ENCODE measurements around a stretch of chr5.

- PRO-cap: no peak
These were observed 40.2 kb upstream of the TNFAIP8 start for GRCh38 chr5:119315501-119316212.

GRCh38 chr5:119360977-119361662 is 5.3 kb downstream of the TNFAIP8 start:
- PRO-cap: no peak

GRCh38 chr5:119400211-119400705 is 44.4 kb downstream of the TNFAIP8 start:
- PRO-cap: no peak

DNA sequence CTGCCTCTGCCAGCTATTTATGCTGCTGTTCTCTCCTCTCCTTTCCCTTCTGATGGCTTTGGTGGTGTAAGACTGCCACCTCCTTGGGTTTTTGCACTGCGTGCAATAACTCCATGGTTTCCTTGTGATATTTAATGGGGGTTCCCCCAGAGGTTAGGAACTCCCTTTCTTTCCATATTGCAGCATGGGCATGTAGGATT is 24.0 kb upstream of the HSD17B4 start:
- PRO-cap: no peak

DNA sequence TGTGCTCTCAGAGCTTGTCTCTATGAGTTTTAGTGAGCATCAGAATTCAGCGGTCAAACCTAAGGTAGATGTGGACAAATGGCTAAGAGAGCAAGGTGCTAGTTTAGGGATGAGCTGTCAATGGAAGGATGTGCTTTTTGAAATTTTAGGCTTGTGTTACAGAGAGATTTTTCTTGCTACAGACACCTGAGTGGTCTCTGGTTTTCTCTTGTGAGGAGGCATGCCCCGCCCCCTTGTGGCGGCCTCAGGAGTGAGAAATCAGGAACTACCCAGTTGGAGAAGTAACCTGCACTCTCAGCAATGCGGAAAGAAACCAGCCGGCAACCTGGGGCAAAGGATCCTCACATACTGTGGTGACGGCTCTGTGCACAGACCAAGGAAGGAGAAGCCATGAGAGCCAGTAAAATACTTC is 16.9 kb upstream of the HSD17B4 start:
- PRO-cap: no peak

GRCh38 chr5:122126149-122126777 is 3.1 kb upstream of the ZNF474 start:
- PRO-cap: no peak

DNA sequence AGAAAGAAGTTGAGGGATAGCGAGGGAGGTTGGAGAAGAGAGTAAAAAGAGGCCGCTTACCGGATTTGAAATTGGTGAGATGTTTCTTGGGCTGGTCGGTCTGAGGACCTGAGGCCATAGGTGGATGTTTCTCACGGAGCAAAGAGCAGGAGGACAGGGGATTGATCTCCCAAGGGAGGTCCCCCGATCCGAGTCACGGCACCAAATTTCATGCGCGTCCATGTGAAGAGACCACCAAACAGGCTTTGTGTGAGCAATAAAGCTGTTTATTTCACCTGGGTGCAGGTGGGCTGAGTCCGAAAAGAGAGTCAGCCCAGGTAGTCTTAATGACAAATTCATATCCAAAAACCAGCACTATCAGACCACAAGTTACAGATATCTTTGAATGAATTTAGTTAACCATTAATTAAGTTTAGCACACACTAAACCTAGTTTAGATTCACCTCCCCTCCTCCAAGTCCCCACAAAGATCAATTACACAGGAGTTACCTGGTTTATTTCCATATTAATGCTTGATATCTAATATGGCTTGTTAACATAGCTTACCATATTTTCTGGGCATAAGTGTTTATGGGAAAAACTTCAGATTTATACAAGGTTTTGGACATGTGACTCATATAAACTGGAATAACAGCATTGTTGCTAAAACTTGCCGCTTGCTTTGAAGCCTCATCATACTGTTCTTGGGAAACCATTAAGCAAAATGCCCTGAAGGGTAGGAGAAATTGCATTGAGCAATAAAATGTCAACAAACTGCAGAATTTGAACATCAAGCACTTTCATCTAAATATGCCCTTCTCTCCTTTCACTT is 166.7 kb downstream of the SNCAIP start:
- PRO-cap: no peak

DNA sequence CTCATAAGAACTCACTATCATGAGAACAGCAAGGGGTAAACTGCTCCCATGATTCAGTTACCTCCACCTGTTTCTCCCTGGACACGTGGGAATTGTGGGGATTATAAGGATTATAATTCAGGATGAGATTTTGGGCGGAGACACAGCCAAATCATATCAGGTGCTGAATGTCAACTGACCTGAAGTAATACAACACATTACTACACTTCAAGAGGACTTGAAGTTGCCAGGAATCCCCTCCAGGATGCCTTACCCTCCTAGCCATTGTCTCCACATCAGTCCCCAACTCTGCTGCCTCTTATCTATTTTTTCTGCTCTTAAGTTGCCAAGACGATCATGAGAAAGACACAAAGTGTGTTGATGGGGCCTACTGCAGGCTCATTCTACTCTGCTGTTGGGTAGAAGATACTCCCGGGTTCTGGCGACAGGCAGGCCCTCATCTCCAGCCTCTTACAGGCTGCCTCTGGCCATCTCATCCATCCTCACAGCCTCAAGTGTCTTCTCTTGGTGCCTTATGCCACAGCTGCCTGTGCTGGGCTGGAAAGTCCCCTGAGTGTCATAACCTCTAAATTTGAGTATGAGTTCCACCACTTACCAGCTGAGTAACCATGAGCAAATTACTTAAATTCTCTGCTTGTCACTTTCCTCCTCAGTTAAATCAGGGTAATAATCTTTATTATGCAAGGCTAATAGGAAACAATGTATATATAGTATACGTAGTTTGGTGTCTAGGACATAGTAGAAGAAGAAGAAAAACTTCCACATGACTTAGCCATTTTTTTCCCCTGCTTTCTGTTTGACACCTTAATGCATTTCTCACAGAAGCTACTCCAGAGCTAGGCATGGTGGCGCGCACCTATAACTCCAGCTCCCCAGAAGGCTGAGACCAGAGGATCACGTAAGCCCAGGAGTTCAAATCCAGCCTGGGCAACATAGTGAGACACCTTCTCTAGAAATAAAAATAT is 73.1 kb upstream of the SNX2 start:
- PRO-cap: no peak

- PRO-cap: no peak
These were observed 91.6 kb downstream of the CSNK1G3 start for GRCh38 chr5:123603356-123604125.

DNA sequence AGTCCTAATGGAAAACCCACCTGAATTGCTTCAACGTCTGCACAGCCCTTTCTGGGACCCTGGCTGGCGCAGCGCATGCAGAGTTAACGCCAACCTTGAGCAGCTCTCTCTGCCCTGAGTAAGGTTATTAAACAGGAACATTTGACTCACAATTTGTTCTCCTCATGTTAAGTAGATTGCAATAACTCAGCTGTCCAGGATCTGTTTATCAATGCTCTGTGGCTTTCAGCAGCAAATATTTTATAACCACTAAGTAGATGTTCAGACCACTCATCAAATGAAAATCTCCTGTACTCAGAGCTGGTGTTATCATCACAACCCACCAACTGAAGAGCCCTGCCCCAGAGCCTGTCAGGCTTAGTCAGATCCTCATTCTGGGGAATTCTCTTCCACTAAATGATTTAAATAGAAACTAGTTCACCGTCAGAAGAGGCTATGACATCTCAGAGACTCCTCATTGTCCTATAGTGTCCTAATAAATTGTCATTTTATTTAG is 403.0 kb downstream of the ZNF608 start:
- PRO-cap: no peak

GRCh38 chr5:124605364-124605822 is 141.0 kb downstream of the ZNF608 start:
- PRO-cap: no peak

- PRO-cap: no peak
These were observed 105.3 kb downstream of the ZNF608 start for GRCh38 chr5:124641140-124641526.

DNA sequence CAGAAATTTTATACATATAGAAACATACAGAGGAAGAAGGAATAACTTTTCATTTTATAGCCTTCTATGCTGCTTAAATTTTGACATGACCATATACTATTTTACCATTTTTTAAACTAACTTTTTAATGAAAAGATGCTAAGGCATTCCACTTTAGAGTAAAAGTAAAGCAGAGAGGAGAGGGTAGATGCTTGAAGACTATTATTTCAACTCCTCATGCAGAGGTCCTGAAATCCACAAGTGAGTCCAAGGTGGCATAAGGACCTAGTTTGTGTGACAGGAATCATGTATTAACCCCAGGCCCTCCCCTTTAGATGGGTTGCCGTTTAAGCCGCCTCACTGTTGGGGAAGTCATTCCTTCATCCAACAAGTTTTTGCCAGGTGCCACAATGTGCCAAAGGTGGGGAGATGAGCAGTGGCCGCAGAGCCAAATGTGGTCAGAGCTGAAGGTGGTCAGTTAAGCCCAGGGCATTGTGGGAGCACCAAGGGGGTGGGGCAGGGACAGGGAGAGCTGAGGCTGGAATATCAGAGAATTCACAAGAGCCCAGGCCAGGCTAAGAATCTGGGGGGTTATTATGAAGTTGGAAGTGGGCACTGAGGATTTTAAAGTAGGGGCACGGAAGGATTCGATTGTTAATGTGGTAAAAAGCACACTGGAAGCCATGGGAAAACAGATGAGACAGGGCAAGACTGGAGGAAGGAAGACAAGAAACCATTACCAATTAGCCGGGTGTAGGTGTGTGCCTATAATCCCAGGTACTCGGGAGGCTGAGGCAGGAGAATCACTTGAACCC is 35.0 kb downstream of the ZNF608 start:
- PRO-cap: no peak

DNA sequence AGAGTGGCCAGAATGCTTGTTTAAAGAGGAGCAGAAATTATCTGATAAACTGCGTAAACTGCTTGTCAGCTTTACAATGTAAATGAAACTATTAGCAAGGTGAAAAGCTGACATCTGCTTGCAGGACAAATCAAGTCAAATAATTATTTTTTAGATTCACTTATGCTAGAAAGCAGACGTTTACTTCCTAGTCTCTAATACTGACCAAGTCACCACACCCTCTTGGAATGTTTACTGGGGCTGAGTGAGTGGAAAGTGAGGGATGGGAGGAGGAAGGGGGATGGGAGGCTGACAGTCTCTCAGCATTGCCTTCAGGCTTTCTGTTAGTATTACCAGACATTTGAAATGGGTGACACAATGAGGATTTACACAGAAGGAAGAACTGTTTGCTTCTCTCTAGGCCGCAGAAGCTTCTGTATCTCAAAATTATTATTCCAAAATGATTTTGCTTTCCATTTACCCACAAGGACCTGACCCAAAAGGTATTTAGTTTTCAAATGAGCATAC is 232.7 kb upstream of the ZNF608 start:
- PRO-cap: no peak

- PRO-cap: no peak
These were observed 290.2 kb upstream of the ZNF608 start for GRCh38 chr5:125036525-125037074.

DNA sequence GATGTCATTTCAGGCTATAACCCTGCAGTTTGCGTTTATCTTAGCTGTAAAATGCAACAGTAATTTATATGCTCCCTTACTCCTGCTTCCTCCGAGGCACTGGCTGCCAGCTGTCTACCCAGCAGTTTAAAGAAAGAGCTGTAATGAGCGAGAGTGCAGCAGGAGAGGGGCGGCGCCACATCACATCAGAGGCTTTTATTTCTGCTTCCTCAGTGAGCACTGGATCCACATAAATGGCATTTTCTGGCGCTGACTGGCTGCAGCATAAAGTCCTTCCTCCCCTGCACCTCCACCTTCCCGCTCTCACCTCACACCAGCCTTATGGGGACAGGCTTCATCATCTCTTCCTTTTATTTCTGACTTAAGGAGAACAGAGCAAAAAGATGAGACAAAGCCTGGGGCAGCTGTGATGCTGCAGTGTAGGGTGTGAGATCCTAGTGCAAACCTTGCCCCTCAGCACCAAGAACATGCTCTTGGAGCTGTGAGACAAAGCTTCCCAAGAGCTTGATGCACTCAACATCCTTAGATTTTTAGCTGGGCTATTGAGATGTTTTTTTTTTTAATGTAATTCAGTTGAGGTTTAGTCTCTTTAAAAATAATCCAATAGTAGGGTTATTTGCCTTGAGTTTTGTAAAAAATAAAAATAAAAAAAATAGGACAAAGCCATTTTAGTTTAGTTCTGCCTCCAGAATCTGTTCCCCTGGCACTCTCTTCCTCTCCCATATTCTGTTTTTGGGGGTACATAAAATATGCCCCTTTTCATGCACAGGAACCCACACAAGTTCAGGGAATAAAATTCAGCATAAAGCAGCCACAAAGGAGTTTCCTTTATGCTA is 829.7 kb upstream of the ZNF608 start:
- PRO-cap: no peak

DNA sequence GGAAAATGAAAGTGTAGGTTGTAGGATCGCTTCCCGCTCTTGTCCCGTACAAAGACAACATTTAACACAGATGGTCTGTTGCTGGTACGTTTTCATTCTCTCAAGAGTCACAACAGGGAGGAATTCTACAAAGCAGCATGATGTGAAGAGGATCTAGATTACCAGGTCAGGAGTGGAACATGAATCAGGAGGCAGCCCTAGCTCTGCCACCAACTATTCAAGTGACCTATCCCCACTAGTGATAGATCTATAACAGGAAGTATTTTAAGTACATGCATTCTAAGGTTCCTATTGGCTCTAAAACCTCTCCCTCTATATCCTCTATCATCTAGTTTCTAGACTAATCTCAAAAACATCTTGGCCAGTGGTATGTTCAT is 58.8 kb upstream of the GRAMD2B start:
- PRO-cap: no peak

GRCh38 chr5:126446246-126447325 is 23.4 kb downstream of the GRAMD2B start:
- PRO-cap: no peak

GRCh38 chr5:126449648-126450292 is 26.6 kb downstream of the GRAMD2B start:
- PRO-cap: unidirectional peak, plus-strand start at chr5:126449900

DNA sequence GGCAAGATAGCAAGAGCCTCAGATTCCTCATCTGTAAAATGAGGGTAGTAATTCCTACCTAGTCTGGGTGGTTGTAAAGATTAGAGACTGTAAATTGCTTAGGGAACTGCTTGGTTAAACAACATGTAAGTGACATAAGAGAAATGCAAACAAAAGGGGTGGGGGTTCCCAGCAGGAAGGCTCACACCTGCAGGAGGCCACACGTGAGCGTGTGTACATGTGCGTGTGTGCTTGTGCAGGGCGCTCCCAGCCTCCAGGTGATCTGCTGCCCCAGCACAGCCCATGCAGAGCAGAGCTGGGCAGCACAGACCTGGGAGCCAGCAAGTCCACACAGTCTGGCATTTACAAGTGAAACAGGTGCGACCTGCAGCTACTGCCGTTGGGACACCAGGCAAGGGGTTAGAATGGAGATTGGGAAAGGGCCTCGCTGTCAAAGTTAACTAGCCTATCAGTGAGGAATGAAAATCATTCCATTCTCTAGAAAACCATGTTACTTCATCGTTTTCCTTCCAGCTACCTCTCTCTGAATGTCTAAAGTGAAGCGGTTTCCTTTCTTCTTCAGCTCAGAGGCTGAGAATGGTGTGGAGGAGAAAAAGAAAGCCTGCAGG is 41.8 kb downstream of the GRAMD2B start:
- PRO-cap: no peak